MCF 10A (cell line): ENCODE results near the genes INO80C and RPRD1A.

DNA sequence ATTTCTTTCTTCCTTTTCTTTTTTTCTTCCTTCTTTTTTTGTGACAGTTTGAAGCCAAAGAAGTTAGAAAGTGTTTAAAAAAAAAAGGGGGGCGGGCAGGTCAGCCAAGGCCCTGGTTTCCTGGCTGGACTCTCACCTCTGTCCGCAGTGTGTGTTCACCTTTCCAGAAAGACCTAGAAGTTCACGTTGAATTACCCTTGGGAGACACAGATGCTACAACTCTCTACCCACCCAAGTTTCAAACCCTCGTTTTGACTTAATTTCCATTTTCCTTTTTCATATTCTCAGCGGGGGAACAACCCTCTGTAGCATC lies 19.9 kb downstream of the MEP1B start:
- PRO-cap = no peak
- RRBS = no CpG with 5 or more reads among the region's 5 CpGs

- PRO-cap = no peak
- RRBS = no CpG with 5 or more reads among the region's 1 CpG
Measured at GRCh38 chr18:32350877-32351264, 119.8 kb downstream of the GAREM1 start.

- PRO-cap = no peak
- RRBS = no CpG with 5 or more reads among the region's 8 CpGs
Measured at GRCh38 chr18:32469190-32469646, 1.5 kb downstream of the GAREM1 start.

GRCh38 chr18:32714421-32714692 lies 58.5 kb downstream of the KLHL14 start:
- PRO-cap = no peak
- RRBS = no CpG with 5 or more reads among the region's 2 CpGs

GRCh38 chr18:32906963-32907467 lies 134.2 kb upstream of the KLHL14 start:
- PRO-cap = no peak
- RRBS = 6% methylated on average over 1 of the region's 5 CpGs

- PRO-cap = bidirectional peak, plus-strand start at chr18:33560946, minus-strand start at chr18:33560819
- RRBS = no CpG with 5 or more reads among the region's 2 CpGs
Measured at GRCh38 chr18:33560616-33561141, 17.3 kb upstream of the ASXL3 start.

DNA sequence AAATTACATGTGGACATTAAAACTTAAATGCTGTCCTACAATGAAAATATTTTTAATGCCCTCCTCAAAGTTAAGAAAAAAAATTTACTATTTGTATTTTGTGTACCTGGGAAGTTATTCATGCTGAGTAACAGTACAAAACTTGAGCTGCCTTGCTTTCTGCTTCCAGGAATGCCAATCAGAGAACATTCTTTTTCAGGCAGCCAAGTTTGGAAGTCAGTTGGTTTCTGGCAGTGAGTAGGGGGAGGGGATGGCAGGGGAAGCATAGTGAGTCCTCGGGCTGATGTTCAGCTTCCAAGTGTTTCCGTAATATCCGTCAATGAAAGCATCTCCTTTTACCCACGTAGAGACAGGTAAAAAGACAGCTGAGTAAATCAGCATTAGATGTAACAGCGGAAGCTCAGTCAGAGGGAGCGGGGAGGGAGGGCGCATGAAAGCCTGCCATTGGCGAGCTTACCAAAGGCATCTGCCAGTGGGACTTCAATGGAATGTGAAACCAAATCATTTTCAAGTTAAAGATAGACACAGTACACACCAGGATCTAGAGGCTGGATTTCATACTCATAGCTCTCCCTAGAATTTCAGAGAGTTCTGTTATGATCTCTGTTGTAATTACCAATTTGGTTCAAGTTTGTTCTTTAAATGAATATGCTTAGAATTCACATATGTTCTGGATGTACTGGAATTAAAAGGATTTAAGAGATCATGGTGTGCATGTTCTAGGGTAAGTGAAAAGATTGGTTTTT lies 117.1 kb upstream of the DTNA start:
- PRO-cap = no peak
- RRBS = no CpG with 5 or more reads among the region's 8 CpGs

GRCh38 chr18:34822031-34822609 lies 112.0 kb downstream of the DTNA start:
- PRO-cap = no peak
- RRBS = no CpG with 5 or more reads among the region's 4 CpGs

DNA sequence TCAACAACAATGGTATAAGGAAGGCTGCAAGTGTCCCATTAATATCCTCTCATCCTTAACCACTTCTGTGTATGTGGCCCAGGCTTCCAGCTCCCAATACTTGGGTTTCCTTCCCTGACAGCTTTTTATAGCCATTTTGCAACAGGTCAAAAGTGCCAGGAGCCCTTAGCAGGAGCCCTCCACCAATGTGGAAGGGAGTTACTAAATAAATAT lies 84.2 kb upstream of the MAPRE2 start:
- PRO-cap = no peak

DNA sequence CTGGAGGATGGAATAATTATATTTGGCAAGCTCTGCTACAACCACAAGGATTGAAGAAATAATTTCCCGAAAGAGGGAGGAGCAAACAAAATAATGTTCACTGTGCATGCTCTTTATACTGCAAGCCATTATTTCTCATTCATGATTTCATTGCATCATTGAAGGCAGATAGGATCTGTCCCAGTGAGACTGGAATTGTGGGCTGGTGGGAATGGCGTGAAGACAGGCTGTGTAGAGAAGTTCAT lies 12.7 kb upstream of the MAPRE2 start:
- PRO-cap = no peak
- RRBS = no CpG with 5 or more reads among the region's 2 CpGs

- PRO-cap = no peak
- RRBS = no CpG with 5 or more reads among the region's 3 CpGs
Measured at GRCh38 chr18:35050573-35051220, 9.5 kb downstream of the MAPRE2 start.

- PRO-cap = no peak
- RRBS = no CpG with 5 or more reads among the region's 5 CpGs
Measured at GRCh38 chr18:35083223-35083813, 42.1 kb downstream of the MAPRE2 start.

DNA sequence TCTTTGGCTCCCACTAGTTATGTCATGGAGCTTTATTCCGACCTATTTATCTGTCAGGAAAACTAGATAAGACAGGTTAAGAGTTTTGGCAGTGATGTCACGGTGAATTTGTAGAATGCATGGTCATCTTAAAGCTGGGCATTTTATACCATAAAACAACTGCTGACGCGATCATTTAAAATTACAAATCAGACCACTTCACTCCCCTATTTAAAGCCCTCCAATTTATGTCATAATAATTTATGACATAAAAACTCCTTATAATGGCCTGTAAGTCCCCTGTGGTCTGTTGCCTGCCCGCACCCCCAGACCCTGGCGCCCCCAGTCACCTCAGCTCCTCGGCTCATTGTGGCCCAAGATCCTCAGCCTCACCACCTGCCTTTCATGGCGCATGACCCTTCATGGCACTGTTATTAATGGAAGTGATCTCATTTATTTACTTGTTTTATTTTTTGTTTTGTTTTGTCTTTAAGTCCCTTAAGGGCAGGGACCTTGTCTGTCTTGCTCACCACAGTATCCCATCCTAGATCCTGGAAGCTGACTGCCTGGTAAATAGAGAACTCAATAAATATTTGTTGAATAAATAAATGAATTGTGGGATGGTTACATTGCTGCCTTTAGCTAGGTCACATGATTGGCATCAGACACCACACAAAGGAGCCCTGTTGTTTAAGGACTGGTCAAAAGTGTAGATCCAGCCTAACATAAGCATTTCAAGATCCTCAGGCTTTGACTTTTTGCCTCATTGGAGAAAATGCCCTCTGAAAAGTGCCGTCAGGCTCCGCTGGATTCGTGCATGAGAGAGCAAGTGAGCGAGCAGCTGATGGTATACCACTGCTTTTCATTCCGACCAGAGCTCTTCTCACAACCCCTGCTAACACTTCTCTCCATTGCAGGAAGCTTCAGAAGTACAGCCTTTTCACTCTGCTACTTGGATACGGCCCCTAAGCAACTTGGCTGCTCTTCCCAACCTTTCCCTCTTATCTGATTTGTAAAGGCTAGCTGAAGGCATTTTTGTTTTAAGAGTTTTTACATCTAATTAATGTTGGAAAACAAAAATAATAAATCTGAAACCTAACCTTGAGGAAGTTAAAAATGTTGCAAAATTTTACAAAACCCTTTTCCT lies 1.1 kb upstream of the ZNF24 start:
- PRO-cap = no peak
- RRBS = no CpG with 5 or more reads among the region's 14 CpGs

- PRO-cap = no peak
- RRBS = no CpG with 5 or more reads among the region's 6 CpGs
Measured at GRCh38 chr18:35463035-35463597, 34.6 kb downstream of the INO80C start.

DNA sequence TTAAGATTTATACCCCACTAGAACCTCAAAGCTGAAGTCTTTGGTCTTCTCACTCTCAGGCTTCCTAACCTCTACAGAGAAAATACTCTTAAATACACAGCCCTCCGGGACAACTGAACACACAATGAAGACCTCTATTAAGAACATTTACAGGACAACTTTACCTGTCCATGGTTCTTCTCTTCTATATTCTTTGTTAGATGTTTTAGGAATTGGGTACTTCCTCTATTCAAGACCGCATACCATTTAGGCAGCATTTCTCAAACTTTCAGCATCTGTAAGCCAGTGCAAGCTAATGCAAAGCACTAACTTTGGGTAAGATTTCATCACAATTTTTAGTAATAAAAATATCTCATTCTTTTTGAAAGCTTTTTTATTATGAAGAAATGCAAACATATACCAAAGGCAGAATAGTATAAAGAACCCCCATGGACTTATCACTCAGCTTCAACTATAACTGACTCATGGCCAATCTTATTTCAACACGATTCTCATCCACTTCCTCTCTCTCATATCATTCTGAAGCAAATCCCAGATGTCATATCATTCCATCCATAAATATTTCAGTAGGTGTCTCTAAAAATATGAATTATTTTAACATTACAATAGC lies 33.0 kb downstream of the INO80C start:
- PRO-cap = no peak
- RRBS = no CpG with 5 or more reads among the region's 3 CpGs

- PRO-cap = bidirectional peak, plus-strand start at chr18:35478791, minus-strand start at chr18:35478644
- RRBS = no CpG with 5 or more reads among the region's 3 CpGs
Measured at GRCh38 chr18:35477922-35478980, 19.5 kb downstream of the INO80C start.

DNA sequence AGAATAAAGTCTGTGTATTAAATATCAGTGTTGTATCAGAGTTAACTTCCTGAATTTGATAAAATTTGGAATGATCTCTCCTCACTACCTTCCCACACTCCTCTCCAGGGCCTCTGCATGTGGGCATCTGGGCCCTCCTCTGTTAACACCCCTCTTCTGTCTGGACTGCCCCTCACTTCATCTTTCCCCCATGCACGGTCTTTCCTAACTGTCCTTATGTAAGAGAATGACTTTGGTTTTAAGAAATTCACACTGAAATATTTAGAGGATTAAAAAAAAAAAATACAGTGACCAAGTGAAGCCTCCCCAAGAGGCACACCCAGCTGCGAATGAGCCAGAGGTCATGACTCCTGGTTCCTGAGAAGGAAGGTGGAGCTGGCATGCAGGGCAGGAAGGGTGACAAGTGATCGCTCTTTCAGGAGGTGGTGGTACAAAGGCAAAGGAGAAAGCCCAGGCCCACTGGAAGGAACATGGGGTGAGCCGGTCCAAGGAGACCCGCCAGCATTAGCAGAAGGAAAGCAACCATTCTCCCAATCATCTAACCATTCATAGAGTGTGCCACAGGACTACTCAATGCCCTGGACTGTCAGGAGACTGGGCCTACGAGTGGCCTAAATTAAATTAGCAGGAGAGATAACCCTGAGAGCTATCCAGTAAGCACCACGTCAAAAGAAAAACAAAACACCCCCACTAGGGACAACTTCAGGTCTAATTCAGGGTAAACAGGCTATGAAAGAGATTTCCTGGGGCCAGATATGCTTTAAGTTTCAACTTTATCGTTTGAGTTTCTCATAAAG lies 7.8 kb downstream of the INO80C start:
- PRO-cap = no peak
- RRBS = no CpG with 5 or more reads among the region's 8 CpGs

DNA sequence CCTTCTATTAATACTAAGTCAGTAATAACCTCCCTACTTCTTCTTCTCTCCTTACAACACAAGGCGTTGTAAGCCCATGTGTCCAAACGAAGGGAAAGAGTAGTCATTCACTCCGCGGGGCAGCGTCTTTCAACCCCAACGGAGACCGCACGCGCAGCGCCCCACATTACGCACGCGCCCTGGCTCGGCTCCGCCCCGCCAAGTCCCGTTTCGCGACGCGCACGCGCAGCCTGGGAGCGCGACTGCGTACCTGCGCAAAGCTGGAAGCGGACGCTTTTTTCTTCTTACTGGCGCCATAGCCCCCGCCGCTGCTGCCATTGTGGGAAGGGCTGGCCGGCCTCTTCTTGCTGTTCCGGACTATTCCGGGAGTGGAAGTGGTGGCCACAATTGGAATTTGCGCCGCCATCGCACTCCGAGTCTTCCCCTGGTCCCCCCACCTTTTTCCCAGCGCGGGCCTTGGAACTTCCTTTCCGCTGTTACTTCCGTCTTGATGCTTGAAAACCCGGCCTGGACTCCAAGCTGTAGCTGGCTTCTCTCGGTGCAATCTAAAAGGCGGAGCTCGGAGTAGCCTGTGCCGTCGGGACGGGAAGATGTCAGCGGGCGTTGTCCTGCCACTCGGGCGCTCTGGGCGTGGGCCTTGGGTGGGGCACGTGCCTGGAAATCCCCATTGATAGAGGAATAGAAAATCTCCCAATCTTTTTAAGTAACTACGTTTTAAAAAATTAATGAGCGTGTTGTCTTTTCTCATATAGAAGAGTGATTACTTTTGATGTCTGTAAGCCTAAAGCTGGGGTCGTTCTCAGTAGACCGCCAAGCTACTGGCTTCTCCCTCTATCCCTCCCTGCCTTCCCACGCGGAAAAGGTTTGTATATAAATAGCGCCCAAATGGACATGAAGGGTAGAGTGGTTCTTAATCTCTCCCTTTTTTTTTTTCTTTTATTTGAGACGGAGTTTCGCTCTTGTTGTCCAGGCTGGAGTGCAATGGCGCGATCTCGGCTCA lies at the start of gene INO80C:
Gene INO80C, minus strand, starts transcription at position 492 of the 1,000 bp plus-strand sequence.
- PRO-cap = bidirectional peak, plus-strand start at position 228 of the sequence, minus-strand start at position 131 of the sequence; bidirectional peak, plus-strand start at position 631 of the sequence, minus-strand start at position 458 of the sequence
- RRBS = no CpG with 5 or more reads among the region's 68 CpGs

GRCh38 chr18:35610079-35610686 lies 28.6 kb downstream of the GALNT1 start:
- PRO-cap = no peak
- RRBS = no CpG with 5 or more reads among the region's 4 CpGs

DNA sequence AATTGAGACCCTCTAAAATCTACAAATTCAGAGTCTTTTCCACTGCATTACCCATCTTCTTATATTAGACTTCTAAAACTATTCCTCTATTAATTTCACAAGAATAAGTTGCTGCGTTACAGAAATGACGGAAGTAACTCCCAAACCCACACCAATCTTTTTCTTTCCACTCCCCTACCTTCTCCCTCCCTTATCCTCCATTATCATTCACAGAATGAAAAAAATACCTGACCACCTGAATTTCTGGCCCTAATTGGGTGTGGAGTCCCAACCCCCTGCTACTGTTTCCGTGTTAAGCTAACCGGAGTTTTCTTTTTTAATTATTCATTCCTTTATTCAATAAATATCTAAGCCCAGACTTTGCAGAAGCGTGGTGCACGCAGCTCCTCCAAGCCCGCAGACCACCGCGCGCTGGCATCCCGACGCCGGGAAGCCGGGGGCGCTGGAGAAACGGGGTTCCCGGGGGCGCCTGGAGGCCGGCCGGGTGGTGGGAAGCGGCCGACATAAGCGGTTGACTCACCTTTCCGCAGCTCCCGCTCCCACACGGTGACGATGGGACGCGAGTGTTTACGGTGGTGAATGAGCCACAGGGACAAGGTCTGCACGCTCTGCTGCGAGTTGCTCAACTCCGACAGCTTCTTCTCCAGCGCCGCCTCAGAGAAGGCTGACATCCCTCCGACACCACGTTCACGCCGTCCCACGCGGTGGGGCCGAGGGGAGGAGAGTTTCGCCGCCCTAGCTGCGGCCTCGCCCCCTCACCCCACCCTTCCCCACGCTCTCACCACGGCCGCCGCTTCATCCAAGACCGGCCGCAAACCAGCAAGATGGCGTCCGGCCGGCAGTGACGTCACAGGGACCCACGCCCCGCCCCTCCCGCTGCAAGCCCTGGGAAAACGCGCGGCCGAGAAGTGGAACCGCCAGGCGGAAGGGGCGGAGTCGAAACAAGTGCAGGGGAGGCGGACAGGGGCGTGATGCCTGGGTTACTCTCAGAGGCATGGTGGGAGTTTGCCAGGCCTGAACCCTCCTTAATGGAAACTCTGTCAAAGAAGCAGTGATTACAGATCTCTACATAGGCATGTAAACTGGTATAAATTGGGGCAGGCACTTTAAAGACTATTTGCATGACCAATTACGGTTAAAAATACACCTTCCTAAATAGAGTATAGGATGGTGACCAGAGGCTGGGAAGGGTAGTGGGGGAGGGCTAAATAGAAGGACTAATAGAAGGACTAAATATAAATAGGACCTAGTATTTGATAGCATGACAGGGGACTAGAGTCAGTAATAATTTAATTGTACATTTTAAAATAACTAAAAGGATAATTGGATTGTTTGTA lies at the start of gene RPRD1A:
Gene RPRD1A, minus strand, starts transcription at position 826 of the 1,337 bp plus-strand sequence.
- PRO-cap = bidirectional peak, plus-strand start at position 570 of the sequence, minus-strand start at position 505 of the sequence; bidirectional peak, plus-strand start at position 975 of the sequence, minus-strand start at position 826 of the sequence
- RRBS = no CpG with 5 or more reads among the region's 70 CpGs